Measurements from ENCODE around the genes SPATA21, NECAP2 and ATP13A2.

DNA sequence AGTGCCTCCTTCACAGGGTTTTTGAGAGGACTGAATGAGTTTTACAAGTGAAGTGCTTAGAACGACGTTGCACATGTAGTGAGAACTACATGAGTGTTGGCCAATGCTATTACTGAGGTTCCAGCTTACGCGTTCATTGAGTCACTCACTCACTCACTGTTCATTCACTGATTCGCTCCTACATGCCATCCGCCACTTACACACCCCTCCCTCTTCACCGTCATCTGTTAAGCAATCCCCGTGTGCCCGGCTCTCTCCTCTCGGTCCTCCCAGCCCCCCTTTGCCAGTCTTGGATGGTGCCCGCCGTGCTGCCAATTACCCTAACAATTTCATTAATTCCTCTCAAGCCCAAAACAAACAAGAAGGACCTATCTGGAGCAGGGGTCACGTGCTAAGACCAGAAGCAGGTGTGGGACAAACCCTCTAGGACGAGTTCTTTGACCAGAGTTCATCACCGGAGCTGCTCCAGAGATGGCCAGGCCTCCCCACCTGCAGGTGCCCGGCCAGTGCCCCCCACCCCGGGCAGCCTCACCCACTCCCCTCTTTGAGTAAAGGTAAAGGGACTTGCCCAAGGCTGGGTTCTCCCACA lies 27.4 kb upstream of the EPHA2 start:
- PRO-cap, result no peak

DNA sequence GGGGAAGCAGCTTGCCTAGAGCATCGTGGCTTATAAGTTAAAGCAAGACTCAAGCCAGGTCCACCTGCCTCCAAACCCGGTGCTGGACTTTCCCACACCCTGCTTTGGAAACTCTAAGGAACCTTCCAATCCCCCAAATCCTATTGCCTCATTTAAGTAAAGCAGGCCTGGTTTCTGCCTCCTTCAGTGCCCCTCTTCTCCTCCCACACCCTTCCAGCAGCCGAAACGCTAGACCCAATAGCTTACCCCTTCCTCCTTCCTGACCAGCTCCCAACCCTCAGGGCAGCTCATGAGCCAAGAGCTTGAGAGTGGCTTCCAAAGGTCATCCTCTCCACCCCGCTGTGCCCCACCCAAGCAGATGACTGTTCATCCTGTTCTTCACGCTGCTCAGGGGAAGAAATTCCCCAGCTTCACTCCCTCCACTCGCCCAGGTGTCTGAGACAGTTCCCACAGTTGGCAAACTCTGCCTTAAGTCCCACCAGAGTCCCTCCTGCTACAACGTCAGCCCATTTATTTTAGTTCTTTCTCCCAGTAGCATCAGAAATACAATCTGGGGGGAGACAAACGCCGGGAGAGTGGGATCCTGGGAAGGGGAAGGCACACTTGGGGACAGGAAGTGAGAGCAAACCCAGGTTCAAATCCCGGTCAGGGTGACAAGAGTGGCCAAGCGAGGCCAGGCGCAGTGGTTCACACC lies 23.4 kb downstream of the ARHGEF19 start:
- PRO-cap, result no peak

GRCh38 chr1:16215864-16216708 lies 3.6 kb upstream of the ARHGEF19 start:
- PRO-cap, result no peak

GRCh38 chr1:16216909-16217933 lies 4.8 kb upstream of the ARHGEF19 start:
- PRO-cap, result no peak

DNA sequence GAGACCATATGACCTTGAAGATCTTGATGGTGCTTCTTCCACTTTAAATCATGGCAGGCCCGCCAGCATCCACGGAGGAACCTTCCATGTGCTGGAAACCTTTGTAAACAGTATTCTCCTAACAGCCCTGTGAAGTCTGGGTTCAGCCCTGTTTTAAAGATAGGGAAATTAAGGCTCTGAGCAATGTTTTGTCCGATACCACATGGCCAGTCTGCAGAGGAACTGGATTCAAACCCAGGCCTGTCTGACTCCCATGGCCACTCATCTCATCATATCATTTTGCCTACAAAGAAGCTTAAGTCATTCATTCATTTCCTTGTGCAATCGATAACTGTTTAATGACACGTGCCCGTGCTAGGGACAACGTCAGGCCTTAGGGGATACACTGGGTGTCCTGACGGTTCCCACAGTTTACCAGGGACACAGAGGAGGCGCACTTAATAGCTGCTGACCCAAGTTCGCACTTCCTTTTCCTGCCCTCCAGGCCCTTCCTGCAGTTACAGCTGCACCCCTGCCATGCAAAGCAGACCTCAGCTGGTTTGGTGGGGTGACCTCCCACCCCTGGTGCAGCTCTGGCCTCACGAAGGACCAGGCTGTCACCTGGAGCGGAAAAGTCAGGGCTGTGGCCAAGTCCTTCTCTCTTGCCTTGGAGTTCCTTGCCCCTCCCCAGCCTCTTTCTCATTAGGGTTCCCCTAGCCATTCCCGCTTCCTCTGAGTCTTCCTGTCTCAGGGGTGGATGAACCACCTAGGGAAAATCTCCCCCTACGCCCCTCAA lies 4.3 kb downstream of the SPATA21 start:
- PRO-cap, result no peak

GRCh38 chr1:16437283-16437660 lies at the start of gene SPATA21:
Gene SPATA21, minus strand, starts transcription at chr1:16437424.
- PRO-cap, result no peak

DNA sequence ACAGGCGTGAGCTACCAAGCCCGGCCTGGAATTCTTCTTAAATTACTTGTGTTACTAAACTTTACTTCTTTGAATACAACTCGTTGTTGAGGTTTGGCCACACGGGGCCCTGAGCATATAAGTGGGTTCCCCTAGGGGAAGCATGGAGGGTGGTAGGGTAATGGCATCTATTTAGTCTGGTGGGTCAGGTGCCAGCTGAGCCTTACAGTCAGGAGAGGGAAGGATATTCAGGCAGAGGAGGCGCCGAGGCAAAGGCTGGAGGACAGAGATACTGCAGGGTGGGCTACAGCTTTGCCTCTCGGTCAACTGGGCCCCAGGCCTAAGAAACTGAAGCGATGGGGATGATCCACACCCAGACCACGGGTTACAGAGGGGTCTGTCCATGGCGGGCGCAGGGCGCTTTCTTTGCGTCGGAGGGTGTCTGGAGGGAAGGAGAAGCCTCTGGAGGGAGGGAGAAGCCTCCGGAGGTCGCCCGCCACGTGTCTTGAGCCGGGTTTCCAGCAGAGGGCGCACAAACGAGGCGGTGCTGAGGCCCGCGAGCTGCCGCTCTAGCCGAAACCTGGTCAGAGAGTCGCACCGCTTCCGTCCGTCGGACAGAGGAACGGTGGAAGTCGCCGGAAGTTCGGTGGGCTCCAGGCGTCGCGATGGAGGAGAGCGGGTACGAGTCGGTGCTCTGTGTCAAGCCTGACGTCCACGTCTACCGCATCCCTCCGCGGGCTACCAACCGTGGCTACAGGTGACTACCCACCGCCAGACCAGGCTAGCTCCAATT lies at the start of gene NECAP2:
TSS of gene NECAP2 (plus strand) at position 607 of the 772 bp plus-strand sequence.
- PRO-cap, result unidirectional peak, plus-strand start at position 233 of the sequence; bidirectional peak, plus-strand start at position 595 of the sequence, minus-strand start at position 424 of the sequence

DNA sequence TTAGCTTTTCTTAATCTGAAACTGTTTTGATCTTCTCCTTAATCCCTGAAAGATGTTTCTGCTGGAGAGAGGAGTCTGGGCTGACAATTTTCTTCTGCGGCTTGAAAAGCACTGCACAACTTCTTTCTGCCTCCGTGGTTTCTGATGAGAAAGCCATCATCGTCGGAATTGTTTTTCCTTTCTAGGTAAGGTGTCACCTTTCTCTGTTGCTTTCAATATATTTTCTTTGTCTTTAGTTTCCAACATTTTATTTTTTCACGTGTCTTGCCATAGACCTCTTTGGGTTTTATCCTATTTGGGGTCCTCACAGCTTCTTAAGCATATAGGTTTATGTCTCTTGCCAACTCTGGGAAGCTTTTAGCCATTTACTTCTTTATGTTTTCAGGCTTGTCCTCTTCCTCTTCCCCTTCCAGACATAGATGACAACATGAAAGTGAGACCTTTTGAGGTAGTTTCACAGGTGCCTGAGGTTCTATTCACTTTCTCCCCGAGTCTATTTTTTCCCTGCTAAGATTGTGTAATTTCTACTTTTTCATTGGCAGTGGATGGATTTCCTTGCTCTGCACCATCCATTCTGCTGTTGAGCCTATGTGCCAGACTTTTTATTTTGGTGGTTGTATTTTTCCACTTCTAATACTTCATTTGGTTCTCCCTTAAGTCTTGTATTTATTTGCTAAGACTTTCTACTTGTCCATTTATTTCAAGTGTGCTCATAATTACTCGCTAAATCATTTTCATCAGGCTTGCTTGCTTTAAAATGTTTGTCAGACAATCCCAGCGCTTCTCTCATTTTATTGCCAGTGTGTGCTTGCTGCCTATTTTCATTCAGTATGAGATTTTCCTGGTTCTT lies 32.7 kb downstream of the NECAP2 start:
- PRO-cap, result no peak

DNA sequence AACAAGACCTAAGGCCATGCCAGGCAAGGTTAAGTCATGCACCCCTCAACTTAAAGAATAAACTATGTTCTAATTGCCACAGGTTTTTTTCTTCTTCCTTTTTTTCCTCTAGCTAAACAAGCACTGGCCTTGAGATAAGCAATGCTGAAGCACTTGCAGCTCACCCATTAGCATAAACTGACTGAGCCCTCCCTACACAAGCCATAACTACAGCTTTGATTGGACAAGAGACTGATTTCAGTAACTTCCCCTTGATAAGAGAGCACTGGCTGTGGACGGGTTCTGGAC lies 99.9 kb downstream of the NECAP2 start:
- PRO-cap, result no peak

DNA sequence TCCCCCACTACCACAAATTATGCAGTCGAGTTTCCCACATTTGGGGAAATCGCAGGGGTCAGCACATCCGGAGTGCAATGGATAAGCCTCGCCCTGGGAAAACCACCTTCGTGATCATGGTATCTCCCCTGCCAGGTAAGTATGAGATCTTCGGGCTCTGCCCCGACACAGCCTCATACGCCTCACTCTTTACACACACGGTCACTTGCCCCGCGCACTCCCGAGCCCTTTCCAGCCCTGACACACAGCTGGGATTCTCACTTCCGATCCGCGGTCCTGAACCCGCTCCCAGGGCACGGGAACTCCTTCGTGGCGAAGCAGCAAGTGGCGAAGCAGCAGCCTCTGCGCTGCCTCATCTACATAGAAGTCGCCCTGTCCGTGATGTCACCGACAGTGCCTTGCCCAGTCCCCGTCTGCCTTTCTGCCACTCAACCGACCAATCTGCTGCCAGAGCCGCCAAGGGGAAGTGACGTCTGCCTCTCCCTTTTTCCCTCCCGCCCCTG lies 226.3 kb downstream of the NECAP2 start:
- PRO-cap, result unidirectional peak, minus-strand start at position 144 of the sequence

- PRO-cap, result unidirectional peak, minus-strand start at chr1:16740140; unidirectional peak, plus-strand start at chr1:16740515
Measured at GRCh38 chr1:16740050-16740913, 181.4 kb upstream of the CROCC start.

GRCh38 chr1:16764967-16765705 lies 156.6 kb upstream of the CROCC start:
- PRO-cap, result no peak

DNA sequence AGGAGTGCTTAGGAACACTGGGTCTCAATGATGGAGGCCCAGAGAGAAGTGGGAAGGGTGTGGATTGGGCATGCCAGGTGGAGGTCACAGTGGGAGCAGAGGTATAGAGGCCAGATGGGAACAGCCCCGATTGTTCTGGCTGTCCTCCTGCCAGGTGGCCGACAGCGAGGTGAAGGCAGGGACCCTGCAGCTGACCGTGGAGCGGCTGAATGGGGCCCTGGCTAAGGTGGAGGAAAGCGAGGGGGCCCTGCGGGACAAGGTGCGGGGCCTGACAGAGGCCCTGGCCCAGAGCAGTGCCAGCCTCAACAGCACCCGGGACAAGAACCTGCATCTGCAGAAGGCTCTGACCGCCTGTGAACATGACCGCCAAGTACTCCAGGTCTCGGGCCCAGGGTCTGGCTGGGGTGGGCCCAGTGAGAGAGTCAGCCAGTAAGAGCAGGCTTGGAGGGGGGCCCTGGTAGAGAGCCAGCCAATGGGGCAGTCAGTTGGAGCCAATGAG lies 11.4 kb downstream of the MFAP2 start:
- PRO-cap, result no peak

GRCh38 chr1:16978401-16979205 lies 1.8 kb downstream of the MFAP2 start:
- PRO-cap, result no peak

DNA sequence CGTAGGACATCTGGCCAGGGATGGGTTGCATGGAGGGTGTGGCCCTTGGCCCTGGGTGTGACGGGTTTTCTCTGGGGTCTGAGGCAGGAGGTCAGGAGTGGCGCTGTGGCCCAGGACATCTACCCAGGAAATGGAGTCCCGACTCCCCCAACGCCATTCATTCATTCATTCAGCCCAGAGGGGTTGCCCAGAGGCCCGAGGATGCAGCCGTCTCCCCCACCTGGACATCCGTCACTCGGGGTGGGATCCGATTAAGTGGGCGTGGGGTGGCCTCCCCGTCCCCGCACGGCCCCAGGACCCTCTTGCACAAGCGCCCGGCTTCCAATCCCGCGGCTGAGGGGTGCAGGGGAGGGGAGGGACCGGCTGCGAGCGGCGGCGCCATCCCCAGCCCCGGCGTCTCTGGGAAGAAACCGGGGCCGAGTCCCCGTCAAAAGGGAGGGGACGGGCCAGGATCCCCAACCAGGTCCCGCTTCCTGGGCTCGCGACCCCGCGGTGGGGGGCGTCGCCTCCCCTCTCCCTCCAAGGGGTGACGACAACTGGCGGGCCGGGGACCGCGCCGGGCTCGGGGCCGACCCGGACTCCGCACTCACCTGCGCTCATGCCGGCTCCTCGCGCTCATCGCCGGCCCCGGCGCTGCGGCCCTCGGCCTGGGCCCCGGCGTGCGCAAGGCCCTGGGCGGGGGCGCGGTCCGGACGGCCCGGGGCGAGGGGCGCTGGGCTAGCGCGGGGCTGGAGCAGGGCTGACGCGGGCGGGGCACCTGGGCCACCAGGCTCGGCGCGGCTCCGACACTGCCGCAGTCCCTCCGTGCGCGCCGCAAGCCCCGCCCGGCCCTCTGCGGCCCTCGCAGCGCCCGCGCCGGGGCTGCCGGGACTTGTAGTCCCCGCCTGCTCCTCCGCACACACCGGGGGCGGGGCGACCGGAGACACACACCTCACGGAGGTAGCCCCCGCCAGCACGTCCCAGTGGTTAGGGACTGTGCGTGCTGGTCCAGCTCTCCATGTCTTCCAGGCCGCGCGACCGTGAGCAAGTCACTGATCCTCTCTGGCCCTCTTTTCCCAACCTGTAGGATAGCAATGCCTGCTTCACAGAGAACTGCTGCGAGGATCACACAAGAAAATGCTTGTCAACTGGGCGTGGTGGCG lies at the start of gene ATP13A2:
TSS of gene ATP13A2 (minus strand) at position 790 of the 1,142 bp plus-strand sequence.
- PRO-cap, result unidirectional peak, minus-strand start at position 791 of the sequence; unidirectional peak, minus-strand start at position 837 of the sequence

DNA sequence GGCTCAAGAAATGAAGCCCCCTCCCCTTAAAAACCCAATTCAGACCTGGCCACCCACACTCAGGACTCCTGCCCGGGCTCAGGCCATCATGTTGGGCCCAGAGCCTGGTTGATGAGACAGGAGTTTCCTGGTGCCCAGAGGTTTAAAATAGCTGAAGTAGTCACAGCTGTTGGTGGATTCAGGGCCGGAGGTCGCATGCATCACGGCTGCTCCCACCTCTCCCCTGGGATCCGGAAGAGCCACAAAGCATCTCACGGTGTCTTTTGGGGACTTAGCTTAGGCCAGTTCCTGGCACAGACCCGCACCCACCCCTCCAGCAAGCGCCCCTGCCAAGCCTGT lies 2.6 kb upstream of the PADI2 start:
- PRO-cap, result no peak

GRCh38 chr1:17512974-17513714 lies 26.4 kb upstream of the ARHGEF10L start:
- PRO-cap, result no peak

- PRO-cap, result bidirectional peak, plus-strand start at chr1:17565706, minus-strand start at chr1:17565510
Measured at GRCh38 chr1:17565258-17566194, 26.0 kb downstream of the ARHGEF10L start.

- PRO-cap, result no peak
Measured at GRCh38 chr1:17570346-17570834, 30.9 kb downstream of the ARHGEF10L start.

GRCh38 chr1:17579951-17580808 lies 40.7 kb downstream of the ARHGEF10L start:
- PRO-cap, result no peak